AG09309 (cell line): ENCODE measurements around a stretch of chr1.

DNA sequence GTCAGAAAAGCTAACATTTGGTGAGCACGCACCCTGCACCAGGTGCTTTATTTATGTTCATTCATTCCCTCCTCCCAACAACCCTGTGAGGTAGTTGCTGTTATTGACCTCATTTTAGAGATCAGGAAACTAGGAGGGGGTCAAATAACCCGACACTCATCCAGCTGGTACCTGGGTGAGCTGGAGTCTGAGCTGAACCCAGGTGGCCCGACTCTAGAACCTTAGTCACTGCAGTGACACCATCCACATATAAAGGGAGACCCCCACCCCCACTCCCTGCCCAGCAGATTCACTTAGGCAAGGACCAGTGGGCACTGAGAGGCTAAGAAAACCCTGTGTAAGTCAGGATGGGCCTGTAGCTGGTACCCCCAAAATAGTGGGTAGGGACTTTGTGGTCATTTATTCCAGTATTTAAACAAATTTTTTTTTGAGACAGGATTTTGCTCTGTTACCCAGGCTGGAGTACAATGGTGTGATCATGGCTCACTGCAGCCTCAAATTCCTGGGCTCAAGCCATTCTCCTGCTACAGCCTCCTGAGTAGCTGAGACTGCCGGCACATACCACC, 44.0 kb downstream of the ARHGEF10L start:
- RRBS: no CpG with 5 or more reads among the region's 4 CpGs

DNA sequence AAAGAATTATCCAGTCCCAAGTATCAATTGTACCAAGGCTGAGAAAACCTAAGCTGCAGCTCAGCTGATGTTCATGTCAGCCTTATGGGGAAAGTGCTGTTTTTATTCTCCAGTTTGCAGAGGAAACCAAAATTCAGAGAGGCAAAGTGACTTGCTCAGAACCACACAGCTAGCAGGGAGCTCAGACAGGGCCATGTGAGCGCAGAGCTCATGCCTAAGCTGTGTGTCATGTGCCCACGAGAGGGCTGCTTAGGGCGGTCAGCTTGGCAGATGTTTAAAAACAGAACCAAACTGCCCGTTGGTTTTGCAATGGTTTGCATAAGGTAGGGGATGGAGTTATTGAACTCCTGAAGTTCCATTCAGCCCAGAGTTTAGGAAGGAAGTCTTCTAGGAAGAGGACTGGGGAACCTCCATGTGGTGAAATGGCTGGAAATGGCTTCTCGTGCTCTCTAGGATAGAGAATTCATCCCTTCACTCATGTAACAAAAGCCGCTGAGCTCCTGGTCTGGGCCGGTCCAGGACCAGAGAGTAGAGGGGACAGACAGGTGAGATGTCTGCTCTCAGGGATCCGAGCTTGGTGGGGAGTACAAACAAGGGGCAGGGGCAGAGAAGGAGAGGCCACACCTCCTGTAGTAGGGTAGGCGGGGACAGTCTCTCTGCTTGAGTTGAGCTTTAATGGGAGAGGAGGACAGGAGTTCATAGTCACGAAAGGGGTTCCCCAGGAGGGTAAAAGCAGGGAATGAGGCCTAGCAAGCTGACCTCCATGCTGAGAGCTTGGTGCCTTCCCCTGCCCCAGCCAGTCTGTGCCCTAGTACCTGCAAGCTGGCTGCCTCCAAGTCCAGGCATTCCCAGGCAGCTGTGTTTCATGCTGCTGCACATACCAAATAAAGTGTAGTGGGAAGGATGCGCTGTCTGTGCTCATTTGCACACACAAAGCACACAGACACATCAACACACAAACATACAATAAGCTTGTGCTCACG, 46.9 kb downstream of the ARHGEF10L start:
- RRBS: no CpG with 5 or more reads among the region's 12 CpGs

DNA sequence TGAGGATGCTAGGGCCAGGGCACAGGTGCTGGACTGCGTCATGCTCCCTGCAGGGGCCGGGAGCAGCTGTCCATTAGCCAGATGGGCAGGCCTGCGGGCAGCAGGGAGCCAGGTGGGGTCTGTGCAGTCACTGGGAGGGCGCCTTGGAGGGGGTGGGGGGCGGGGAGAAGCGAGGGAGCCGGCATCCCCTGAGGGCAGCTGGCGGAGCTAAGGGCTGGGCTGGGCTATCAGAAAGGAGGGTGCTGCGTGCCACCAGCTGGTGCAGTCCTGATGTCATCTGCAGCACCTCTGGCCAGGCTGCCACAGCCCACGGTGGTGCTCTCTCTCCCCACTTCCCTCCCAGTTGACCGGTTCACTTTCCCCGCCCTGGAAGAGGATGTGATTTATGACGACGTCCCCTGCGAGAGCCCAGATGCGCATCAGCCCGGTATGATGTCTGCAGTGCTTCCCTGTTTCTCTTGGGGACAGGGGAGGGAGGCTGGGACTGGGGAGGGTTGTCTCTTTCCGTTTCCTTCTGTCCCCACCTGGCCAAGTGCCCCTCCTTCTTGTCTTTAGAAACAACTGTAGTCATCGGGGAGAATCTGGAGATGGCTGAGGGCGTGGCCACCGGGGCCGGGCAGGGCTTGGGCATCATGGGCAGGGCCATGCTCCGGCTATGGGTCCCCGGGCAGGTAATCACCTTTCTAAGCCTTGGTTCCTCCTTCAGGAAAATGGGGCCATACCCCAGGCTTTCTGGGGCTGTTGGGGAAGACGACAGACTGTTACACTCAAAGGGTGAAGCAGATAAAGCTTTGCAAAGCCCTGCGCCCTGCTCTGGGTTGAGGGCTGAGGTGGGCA, 63.9 kb downstream of the ARHGEF10L start:
- RRBS: 86% methylated on average over 9 of the region's 26 CpGs

DNA sequence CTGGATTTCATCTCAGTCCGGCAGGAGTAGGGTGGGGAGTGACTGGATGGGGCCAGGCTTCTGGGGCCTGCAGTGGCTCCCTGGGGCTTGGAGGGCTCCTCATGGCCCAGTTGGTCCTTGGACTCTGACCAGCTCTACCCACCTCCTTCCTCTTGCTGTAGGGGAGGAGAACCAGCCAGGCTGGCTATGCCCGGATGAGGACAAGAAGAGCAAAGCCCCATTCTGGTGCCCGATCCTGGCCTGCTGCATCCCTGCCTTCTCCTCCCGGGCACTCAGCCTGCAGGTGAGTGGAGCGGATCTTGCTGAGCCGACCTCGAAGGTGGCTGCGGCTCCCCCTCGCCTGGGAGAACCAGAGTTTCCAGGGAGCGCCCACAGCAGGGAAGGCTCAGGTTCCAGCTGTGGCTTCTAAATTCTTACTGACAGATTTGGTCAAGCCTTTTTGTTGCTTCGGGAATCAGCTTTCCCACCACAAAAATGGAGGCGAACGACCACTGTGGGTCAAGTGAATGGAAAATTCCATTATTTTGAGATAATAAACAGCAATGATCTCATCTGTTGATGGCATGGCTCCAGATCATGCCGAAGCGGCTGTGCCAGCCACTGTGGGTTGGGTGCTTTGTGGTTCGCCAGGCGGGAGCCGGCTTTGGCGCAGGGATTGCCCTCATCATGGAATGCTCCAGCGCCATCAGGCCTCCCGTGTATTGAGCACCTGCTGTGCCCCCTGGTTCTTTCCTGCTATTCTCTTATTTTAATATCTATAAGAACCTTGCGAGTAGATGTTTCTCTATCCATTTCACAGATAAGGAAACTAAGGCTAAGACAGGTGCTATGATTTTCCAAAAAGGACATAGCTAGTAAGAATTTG, 106.5 kb upstream of the ACTL8 start:
- RRBS: 97% methylated on average over 2 of the region's 22 CpGs

GRCh38 chr1:17669475-17670205, 85.5 kb upstream of the ACTL8 start:
- RRBS: no CpG with 5 or more reads among the region's 18 CpGs

DNA sequence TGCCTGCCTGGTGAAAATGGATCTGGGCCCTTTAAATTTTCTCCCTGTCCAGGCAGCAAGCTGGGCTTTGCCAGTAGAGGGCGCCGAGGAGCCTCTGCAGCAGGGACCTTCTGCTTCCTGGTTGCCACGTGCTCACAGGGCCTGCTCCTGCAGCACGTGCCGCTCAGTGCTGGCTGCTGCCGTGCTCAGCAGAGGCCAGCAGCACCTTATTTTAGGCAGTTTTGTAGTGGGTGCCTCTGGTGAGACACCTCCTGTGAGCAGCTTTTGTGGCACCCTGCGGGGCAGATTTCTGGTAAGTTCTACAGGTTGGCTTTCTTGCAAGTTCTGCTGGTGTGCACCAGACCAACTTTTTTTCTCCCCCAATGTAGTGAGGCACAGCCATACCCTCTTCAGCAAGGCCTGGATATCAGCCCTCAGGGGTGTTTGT, 4.1 kb downstream of the ACTL8 start:
- RRBS: no CpG with 5 or more reads among the region's 7 CpGs

DNA sequence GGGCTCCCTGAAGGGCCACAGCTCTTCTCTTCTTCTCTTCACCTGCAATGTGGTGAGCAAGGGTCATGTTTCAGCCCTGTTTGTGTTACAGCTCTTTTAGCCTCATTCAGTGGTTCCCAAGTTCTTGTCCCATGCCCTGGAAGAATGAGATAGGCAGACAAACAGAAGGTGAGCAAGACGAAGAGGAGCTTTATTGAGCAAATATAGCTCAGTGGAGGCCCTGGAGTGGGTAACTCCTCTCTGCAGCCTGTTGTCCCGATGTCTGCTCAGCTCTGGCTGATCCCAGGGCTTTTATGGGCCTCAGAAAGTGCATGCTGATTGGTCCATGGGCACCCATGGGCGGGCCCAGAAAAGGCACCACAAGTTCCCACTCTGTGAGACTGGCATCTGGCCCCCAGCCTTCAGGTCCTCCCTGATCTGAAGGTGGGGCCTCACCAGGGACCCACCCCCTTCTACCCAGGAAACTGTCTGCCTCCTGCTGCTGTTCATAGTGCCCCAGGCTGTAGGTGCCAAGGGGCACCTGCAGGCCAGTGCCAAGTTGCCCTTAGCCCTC, 35.2 kb downstream of the ACTL8 start:
- RRBS: no CpG with 5 or more reads among the region's 3 CpGs

GRCh38 chr1:18922000-18923099, 20.0 kb upstream of the ALDH4A1 start:
- RRBS: no CpG with 5 or more reads among the region's 22 CpGs

- RRBS: 2% methylated on average over 62 of the region's 122 CpGs
Observed at GRCh38 chr1:18955417-18956391, 772 bp downstream of the IFFO2 start.

- RRBS: no CpG with 5 or more reads among the region's 11 CpGs
Observed at GRCh38 chr1:19055054-19055466, 98.6 kb upstream of the IFFO2 start.

- RRBS: no CpG with 5 or more reads among the region's 28 CpGs
Observed at GRCh38 chr1:19065531-19066778, 109.5 kb upstream of the IFFO2 start.

DNA sequence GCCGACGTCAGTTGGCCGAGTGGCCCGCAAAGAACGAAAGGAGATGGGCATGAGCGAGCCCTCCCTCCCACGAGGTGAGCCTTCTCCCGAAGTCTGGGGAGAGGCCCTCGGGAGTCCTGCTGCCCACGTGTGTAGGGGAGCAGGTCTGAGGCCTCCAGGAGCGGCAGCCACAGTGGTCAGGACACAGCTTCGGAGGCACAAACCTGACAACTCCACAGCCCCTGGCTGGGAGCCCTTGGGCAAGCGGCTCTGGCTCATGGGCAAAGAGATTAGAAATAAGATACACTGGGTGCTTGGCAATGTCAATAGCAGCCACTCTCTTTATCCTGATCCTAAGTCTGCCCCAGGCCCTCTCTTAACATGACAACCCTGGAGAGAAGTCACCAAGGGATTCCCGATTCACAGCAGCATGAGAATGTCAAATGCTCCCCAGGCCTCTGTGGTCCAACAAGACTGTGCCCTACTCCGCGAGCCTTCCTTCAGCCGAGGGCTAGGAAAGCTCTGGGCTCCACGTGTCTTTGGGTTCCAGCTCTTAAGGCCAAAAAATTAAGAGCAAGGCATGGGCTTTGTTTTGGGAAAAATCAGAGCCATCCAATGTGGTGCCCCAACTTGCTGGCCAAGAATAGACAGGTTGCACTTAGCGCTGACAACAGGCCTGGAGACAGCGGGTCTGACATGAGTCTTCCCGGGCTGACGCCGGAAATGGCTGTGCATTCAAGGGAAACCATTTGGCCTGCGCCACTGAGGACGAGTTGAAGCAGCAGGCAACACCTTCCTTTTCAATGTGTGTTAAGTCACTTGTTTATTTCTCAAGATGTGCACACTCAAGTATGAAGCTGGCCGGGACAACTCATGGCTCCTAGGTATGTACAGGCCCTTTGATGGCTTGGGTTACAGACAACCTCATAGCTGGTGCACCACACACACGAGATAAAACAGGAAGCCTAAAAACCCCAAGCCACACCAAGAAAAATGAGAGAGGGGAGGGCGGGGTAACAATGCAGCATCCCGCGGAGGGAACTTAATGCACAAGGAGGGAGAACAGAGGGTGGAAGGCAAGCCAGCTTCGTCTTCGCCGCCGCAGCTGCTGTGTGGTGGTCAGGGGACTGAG, 117.6 kb upstream of the IFFO2 start:
- RRBS: no CpG with 5 or more reads among the region's 34 CpGs

GRCh38 chr1:19077782-19078583, 121.5 kb upstream of the IFFO2 start:
- RRBS: no CpG with 5 or more reads among the region's 13 CpGs

DNA sequence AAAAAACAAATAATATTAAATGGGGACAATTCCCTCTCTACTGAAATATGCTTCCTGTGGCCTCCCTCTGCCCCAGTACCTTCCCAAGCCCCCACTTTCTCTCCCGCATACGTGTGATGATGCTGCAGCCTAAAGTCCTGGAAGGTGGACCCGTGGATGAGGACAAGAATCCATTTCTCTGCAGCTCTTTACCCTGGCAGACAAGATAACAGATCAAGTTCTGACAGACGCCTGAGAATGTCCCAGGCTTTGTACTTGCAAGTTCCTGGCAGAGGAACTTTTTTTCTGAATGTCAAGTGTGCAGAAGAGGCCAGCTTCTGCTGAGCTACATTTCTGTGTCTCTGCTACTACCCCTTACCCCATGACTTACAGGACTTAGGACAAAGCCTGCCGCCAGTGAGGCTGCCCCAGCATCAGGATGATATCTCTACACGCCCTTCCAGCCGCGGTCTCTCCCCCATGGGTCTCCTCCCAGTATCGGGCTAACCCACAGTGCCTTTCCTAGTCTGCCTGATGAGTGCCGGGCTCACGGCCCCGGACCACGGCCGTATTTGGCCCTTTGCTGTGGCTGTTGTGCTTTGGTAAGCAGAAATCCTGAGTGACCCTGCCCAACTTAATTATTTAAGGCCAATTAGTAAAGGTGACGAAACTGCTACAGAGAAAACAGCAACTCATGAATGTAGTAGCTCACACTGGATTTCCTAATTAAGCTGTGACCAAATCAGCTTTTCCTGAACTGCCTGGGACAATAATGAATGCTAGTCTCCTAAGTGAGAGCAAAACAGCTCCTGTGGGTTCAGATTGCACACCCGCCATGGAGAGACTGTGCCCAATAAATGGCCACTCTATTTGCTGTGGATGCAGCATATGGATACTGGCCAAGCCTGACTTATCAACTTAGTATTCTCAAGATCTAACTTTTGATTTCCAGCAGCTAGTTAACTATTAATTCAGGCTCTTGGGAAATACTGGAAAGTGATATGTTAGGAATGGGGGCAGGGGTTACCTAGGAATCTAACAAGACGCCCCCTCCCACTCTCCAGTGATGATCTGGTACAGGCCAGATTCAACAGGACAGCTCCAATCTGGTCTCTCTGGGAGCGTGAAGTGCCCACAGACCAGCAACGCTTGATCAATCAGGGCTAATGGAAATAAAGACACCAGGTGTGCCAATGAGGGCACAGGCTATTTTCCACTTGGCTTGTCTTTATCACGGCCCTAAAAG, 123.2 kb upstream of the IFFO2 start:
- RRBS: no CpG with 5 or more reads among the region's 20 CpGs

DNA sequence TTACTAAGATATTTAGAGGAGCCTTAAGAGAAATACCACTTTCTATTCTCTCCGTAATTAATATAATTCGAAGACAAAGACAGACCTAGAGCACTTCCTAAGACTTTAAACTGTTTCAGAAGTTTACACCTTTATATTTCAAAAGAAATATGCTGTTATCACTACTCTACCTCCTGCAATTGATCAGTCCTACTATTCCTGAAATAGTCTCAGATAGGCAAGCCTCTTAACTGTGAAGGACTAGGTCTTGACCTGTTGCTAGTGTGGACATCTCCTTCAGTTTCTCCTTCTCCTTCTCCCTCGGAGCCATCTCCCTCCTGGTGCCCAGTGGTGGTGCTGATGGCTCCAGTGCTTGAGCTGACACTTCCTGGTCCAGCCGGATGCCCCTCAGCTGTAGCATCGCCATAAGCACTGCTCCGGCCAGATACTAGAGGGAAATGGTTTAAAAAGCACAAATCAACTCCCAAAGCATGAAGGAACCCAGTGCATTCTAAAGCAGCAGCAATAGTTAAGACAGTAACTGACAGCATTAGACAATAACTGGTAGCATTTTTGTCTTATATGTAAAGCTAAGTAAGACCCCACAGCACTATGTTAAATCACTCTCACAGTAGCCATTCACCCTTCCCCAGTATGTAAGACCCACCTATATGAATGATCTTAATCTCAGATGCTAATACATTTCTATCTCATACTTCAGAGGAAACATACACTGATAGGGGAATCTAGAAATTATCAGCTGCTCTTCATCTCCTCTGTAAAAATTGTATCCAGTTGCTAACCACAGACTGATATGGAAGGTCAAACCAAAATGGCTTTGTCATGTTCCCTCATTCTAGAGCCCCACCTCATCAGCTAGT, 72.1 kb downstream of the UBR4 start:
- RRBS: no CpG with 5 or more reads among the region's 6 CpGs

DNA sequence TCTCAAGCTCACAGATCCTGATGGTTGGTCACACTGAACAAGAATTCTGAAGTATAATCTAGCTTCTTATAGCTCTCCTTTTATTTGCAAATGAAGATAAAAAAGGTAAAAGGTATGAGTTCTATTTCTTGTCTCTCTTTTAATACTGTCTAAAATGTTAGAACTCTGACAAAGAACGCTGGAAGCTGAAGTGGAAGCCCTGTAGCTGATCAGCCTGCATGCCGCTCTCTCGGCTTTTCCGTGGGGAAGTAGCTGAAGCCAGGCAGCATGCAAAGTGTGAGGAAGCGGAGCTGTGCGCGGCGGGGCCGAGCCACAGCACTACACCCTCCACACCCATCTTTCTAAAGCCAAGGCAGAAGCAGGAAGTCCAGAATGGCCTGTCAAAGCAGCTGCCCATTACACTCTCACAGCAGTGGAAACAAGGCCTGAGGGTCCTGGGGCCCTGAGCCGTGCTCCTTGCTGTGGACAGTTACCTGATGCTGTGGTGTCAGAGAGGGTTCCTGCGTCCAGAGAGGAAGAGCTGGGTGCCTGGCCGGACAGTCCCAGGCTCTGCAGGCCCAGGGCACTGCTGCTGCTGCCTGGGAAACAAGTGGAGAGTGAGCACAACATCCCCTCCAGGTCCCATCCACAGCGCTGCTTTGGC, 69.6 kb downstream of the UBR4 start:
- RRBS: no CpG with 5 or more reads among the region's 13 CpGs

DNA sequence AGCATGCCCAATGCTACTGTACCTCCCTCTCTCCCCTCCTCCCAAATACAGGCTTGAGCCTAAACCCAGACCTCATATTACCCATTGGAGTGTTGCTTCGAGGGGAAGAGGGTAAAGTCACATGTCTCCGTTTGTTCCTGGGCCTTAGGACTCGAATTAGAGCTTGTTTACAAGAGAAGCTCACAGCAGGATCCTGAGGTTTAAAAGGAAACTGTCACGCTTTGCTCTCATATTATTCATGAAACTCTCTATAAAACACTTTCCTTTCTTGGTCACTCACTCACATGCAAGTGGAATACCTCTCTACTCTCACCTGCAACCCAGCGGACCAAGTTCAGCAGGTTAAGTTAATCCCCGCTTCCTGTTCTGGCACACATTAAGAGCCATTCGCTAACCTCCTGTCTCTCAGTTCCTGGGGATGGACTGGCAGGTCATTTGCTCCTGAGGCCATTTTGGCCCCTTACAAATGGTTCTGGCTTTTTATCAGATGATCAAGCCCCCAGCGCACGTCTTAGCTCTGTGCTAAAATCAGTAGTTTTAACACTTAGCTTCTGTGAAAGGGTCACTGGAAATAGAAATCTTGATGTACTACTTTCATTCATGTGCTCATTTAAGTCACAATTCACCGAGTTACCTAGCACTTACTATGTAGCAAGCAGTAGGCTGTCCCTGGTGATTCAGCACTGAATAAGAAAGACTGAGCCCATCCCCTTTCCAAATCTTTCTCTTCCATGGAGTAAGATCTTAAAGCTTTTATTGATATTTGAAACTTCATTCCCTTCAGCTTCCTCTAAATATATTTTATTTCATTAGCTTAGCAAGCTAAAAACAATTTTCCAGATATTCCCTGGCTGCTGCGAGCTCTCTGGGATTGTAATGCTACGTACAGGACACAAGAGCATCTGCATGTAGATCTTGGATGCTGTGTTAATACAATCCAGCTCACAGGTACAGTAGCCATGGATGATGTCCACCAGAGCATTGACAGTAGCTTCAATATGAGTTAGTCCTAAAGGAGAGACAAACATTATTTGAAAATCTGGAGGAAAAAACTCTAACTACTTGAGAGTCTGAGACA, 65.8 kb downstream of the UBR4 start:
- RRBS: no CpG with 5 or more reads among the region's 12 CpGs

GRCh38 chr1:19208642-19209193, 1.3 kb downstream of the UBR4 start:
- RRBS: no CpG with 5 or more reads among the region's 6 CpGs

GRCh38 chr1:19218773-19219883, 9.1 kb upstream of the UBR4 start:
- RRBS: no CpG with 5 or more reads among the region's 17 CpGs

- RRBS: no CpG with 5 or more reads among the region's 9 CpGs
Observed at GRCh38 chr1:19296835-19297335, 8.3 kb upstream of the AKR7A3 start.